GM12891 (cell line): ENCODE measurements around a stretch of chr17.

DNA sequence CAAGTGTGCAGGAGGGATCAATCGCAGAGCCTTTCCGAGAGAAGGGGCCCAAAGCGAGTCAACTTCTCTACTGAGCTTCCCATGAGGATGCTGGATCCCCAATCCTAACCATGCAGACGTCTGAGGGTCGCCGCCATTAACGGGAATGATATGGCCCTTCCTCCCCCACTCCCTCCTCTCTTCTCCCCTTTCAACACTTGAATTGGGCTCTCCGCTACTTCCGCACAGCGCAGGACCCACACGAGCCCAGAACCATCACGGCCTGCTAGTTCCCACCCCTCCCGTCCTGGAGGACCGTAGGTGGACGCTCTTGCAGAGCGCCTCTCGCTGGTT is 226 bp upstream of the UBE2Z start:
- RRBS, result no CpG with 5 or more reads among the region's 17 CpGs

DNA sequence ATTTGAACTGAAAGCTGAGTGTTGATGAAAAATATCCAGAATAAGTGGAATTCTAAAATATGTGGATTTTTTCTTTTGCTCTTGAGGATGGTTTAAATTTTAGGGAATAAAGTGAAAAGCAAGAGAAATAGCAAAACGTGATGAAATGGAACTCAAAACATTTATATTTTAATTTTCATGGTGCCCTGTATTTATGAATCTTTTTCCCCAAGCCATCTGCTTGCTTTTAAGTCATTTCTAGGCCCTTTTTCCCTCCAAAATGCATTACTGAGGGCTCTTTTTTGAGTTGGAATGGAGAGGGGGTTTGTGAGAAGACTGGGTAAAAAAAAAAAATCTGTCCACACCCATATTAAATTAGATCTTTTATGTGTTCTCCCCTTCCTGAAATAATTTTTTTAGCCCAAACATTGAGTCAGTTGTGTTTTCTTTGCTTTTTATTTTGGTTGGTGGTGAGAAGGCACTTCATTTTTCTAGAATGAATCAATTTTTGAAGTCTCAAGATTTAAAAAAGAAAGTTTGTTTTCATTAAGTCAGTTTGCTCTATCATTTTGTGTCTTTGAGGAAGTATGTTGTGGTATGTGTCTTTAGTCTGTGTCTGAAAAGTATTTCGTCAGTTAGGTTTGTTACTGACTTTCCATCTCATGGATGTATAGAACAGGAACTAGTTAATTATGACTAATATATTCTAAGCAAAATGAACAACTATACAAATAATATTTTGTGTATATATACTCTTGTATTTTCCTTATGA is 3.6 kb downstream of the IGF2BP1 start:
- RRBS, result no CpG with 5 or more reads among the region's 2 CpGs

DNA sequence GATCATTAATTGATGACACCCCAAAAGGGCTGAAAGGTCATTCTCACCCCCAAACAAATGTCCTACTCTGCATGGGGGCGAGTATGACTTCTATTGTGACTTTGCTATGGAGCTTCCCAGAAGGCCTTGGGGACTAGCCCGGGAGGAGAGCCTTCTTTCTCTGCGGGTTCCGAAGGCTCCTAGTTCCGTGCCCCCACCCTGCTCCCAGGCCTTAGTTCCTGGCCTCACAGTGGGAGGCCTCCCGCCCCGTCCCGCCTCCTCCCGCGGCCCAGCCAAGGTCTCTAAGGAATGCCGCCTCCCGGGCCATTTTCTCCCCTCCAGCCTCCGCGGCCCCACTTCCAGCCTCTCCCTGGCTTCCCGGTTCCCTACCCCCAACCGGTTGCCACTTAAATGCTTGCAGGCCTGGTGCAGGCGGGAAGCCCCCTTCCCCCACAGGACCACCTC is 16.0 kb downstream of the IGF2BP1 start:
- RRBS, result 94% methylated on average over 4 of the region's 17 CpGs

GRCh38 chr17:49201586-49202064 is 8.7 kb downstream of the GNGT2 start:
- RRBS, result no CpG with 5 or more reads among the region's 7 CpGs

DNA sequence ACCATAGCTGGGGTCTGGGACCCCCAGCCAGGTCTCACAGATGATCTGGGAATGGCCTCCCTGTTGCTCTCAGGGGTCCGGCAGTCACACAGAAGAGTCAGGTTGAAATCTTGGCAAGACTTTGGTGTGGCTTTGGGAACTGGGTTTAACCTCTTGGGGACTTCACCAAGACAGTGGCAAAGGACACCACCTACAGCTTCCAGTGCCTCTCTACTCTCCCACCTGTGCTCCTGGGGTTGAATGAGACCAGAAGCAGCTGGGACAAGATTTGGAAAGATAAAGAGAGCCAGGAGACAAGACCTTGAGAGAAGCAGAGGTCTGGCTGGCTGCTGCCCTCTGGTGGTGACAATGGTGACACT is 3.3 kb downstream of the PHOSPHO1 start:
- RRBS, result no CpG with 5 or more reads among the region's 1 CpG

DNA sequence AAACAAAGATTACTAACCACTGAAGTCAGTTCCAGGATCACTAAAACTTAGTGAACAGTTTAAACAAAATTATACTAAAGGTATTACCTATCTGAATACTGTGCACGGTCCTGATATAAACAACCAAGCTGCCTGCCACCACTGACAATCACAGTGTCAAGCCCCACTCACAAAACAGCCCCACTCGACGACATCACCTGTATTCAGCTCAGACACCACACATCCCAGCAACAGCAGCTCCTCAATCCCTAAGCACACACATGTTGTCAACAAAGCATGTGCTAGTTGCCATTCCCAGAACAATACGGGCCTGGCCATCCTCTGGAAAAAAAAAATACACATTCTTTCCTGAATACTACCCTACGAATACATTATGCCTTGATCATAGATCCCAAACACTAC is 1.6 kb downstream of the ZNF652 start:
- RRBS, result no CpG with 5 or more reads among the region's 5 CpGs

DNA sequence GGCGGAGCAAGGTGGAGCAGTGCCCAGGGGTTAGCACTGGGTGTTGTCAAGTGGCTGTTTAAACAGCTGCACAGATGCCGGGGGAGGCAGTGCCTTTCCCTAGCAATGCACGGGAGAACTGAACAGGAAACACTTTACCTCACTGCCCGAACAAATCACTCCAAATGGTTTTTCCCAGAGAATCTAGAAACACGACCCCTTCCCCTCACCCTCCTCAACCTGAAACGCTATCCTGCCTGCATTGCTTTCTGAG is 6.6 kb downstream of the PHB1 start:
- RRBS, result no CpG with 5 or more reads among the region's 6 CpGs

DNA sequence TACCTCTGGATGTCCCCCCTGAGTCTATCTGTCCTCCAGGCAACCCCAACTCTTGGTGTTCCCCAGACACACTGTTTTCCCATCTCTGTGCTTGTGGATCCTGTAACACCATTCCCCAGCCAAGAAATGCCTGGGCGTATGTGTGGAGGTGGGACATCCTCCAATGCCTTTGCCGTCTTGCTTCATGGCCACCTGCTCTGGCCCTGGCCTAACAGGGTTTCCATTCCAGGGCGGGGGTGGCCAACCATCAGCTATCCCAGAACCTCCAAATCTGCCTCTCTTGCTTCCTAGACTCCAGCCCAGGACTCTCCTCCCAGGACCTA is 8.4 kb downstream of the NGFR start:
- RRBS, result no CpG with 5 or more reads among the region's 3 CpGs

DNA sequence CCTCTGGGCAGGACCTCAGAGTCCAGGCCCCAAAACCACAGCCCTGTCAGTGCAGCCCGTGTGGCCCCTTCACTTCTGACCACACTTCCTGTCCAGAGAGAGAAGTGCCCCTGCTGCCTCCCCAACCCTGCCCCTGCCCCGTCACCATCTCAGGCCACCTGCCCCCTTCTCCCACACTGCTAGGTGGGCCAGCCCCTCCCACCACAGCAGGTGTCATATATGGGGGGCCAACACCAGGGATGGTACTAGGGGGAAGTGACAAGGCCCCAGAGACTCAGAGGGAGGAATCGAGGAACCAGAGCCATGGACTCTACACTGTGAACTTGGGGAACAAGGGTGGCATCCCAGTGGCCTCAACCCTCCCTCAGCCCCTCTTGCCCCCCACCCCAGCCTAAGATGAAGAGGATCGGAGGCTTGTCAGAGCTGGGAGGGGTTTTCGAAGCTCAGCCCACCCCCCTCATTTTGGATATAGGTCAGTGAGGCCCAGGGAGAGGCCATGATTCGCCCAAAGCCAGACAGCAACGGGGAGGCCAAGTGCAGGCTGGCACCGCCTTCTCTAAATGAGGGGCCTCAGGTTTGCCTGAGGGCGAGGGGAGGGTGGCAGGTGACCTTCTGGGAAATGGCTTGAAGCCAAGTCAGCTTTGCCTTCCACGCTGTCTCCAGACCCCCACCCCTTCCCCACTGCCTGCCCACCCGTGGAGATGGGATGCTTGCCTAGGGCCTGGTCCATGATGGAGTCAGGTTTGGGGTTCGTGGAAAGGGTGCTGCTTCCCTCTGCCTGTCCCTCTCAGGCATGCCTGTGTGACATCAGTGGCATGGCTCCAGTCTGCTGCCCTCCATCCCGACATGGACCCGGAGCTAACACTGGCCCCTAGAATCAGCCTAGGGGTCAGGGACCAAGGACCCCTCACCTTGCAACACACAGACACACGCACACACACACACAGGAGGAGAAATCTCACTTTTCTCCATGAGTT is 18.3 kb downstream of the NGFR start:
- RRBS, result no CpG with 5 or more reads among the region's 15 CpGs

- RRBS, result no CpG with 5 or more reads among the region's 11 CpGs
These were observed 20.2 kb downstream of the NGFR start for GRCh38 chr17:49515105-49515959.

- RRBS, result no CpG with 5 or more reads among the region's 8 CpGs
These were observed 7.0 kb downstream of the SLC35B1 start for GRCh38 chr17:49700408-49701586.

- RRBS, result no CpG with 5 or more reads among the region's 9 CpGs
These were observed 22.7 kb downstream of the FAM117A start for GRCh38 chr17:49740734-49742037.

GRCh38 chr17:50026763-50027580 is 28.9 kb upstream of the ITGA3 start:
- RRBS, result 20% methylated on average over 1 of the region's 28 CpGs

DNA sequence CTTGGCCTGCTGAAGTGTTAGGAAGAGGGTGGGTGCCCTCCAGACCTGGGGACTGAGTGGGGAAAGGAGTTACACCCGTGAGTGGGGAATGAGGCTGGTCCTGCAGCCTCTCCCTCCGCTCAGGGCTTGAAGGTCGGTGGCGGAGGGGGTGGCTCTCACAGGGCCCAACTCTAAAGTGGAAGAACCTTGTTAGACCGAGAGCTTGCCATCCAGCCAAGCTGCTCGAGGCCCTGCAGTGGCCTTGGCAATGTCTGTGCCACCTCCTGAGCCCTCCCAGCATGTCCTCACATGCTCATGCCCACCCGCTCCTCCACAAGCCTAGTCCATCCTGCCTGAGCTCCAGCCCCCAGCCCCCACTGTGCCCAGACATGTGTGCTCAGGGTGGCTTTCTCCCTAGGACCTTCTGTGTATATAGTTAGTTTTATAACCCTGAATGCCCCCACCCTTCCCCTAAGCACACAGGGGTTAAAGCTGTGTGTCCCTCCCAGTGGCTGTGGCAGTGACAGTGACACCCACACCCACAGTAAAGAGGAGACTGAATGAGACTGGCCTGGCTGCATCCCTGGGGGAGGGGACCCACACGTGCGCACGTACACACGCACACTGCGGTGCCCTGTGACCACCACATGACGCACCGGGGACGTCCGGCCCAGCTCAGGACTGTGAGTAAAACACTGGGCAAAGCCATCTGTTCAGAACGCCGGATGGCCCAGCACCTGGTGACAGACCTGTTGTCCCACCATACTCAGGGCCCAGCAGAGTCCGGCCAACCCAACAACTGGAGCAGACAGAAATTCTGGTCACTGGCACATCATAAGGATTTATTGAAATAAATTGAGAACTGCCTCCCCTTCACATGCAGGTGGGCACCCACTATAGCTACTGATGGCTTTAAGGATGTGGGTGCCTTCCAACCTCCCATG is 15.6 kb downstream of the PDK2 start:
- RRBS, result 87% methylated on average over 3 of the region's 19 CpGs

GRCh38 chr17:50135848-50136433 is 6.0 kb upstream of the SAMD14 start:
- RRBS, result no CpG with 5 or more reads among the region's 15 CpGs

DNA sequence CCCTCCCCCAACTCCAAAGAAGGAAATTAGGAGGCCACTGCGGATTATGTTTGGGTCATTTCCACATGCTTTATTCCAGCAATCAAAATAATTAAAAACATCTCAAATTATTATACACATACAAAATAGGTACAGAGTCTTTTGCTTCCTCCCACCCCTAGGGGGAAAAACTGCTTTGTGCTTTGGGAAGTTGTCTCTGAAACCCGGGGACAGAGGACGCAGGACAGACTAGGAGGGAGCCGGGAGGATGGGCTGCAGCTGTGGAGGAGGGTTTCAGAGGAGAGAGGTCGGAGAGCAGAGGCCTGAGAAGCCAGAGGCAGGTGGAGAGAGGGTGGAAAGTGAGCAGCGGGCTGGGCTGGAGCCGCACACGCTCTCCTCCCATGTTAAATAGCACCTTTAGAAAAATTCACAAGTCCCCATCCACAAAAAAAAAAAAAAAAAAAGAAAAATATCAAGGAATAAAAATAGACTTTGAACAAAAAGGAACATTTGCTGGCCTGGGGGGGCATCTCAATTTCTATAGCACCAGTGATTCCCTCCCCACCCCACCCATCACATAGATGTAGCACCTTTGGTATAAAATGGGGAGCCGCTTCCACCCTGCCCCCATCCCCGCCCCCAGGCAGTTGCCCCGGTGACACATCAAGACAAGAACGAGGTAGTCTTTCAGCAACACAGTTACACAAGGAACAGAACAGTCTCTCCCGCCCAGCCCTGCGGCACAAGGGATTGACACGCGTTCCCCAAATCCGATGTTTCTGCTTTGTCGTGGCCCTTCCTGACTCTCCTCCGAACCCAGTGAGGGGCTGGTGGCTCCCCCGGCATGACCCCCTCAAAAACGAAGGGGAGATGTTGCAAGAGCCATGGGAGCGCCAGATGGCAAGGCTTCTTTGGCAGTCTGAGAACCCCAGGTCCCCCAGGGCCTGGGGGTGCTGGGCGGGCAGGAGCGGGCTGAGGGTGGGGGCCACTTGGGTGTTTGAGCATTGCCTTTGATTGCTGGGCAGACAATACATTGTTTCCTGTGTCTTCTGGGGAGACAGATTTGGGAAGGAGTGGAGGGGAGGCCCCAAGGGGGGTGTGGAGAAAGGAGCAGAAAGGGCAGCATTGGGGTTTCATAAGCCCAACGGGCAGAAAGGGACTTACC is 17.0 kb downstream of the COL1A1 start:
- RRBS, result 0% methylated on average over 1 of the region's 25 CpGs

DNA sequence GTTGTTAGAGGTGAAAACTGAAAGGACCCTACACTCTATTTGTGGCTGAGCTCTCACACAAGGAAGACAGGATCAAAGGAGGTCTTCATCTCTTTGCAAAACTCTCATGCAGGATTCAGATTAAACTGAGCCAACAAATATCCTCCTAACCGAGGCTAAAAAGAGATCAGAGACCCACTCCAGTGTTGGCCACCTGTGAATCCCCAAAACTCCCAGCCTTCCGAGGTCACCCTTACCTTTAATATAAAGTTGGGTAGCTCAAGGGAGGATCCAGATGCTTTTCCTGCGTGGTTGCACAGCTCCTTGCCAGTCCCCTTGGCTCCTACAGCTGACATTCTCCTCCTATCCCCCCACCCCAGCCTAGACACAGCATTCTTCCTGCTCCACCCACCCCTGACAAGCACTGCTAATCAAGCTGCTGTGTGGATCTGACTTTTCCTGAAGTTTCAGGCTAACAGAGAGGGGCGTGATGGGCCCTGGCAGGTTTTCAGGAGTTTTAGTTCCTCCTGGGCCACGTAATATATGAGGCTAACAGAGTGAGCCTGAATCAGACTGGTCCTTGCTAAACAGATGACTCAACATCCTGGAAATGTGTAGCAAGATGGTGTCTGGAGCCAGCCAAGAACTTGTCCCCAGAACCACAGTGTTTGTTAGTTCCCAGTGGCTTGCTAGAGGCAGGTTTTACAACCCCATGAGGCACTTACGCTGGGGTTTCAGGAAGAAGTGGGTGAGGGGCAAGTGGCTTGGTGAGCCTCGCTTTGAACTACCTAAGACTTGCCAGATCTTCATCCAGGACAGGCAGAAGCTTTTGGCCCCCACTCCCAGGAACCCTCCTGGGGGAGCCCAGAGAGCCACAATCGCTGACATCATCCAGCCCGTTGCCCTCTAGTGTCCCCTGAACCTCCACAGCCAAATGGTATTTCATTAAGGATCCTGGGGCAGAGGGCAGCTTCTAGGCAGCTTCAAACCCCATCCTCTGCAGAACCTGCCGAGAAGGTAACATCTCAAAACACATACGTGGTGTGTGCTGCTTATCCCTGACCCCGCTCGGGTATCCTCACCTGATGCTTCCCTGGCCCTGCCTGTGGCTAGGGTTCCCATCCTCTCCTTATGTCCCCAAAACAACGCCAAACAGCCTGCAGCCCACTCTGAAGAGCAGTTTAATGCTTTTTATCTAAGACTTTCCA is 15.8 kb downstream of the TMEM92 start:
- RRBS, result no CpG with 5 or more reads among the region's 14 CpGs

DNA sequence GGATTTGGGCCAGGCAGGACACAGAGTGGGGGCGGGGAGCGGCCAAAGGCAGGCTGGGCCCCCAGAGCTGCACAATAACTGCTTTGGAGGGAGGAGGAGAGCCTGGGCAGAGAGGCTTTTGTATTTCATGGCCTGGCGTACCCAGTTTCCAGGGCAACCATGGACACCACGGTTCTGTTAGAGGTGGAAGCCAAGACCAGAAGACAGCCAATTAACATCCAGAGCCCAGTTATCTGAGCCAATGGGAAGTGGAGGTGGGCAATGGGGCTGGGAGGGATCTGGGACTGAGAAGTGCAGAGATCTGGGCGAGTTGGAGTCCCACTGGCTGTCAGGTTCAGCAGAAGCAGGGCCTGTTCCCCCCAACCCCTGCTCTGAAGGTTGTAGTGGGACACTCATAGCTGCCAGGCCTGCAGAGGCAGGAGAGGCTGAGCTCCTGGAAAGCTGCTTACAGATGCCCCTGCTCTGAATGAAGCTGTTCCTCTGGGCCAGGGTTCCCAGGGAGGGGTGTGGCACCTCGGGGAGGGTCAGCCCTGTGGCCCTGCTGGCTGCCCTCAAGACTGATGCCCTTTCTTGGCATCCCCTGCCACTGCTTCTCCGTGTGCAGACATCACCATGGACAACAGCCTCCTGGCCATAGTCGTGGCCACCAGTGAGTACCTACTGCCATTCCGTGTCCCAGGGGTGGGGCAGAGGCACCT is 9.2 kb downstream of the MRPL27 start:
- RRBS, result no CpG with 5 or more reads among the region's 9 CpGs

DNA sequence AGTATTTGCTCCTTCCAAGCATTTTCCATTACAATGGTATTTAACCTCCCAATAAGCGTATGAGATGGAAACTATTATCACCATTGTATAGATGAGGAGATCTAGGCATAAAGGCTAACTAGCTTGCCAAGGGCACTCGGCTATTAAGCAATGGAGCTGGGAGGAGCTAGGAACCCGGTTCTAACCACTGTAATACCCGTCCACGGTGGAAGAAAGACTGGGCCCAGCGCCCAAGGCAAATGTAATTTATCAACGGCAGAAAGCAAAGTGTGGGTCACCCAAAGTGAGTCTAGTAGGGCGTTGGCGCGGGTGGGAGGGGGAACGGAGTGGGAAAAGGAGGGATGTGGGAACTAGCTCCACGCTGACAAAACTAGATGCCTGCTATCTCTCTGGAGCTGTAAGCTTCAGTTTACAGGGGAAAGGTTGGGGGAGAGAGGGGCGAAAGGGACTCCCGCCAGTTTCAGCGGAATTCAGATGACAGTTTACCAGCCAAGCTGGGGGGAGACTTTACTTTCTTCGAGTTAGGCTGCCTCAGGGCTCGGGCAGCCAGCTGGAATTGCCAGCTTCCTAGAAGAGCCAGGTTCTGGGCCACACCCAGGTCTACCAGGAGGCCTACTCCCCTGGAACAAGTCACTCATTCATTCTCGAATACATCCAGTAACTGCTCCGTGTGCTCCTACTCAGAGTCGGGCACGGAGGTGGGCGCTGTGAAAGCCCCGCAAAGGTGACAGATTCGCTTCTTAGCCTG is 928 bp downstream of the LRRC59 start:
- RRBS, result no CpG with 5 or more reads among the region's 24 CpGs

- RRBS, result 95% methylated on average over 2 of the region's 6 CpGs
These were observed 1.7 kb upstream of the CHAD start for GRCh38 chr17:50470243-50470859.